ENCODE measurements around the genes GCH1, FBXO34 and ATG14.

DNA sequence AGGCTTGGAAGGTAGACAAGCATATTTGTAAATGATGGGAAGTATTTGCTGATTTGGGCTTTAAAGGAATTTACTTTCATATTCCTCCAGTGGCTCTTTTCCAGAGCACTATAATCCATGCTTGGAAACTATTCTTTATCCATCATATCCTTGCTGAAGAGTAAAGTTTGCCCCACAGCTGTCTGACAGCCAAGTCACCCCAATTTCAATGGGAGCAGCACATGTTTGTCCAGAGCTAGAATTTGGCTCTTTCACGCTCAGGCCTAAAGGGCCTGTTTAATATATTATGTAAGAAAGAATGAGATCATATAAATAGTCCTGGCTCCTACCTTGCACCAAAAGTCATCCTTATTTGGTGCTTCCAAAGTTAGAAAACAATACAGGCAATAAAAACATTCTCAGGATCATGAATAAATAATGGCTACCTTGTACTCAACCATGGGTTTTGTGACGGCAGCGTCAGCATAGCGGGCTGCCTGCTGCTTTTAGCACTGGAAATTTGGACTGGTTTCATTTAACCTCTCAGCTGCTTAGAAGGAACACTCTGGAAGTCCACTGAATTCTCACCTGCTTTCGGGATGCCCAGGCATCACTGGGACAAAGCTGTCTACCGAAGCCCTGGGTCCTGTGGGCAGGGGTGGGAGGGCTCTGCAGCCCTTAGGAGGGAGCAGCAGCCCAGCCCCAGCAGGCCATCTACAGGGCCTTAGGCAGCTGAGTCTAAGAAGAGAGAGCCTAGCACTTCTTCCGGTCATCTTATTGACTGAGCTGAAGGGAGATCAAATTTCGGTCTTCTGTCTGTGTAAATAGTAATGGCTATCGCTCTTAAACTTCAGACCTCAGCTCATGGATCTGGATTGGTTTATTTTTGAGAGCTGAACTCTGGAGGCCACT lies 106.3 kb downstream of the SAMD4A start:
- PRO-cap: no peak

GRCh38 chr14:54675581-54676144 lies 108.7 kb downstream of the SAMD4A start:
- PRO-cap: no peak

GRCh38 chr14:54684169-54685008 lies 117.5 kb downstream of the SAMD4A start:
- PRO-cap: unidirectional peak, plus-strand start at chr14:54684409

DNA sequence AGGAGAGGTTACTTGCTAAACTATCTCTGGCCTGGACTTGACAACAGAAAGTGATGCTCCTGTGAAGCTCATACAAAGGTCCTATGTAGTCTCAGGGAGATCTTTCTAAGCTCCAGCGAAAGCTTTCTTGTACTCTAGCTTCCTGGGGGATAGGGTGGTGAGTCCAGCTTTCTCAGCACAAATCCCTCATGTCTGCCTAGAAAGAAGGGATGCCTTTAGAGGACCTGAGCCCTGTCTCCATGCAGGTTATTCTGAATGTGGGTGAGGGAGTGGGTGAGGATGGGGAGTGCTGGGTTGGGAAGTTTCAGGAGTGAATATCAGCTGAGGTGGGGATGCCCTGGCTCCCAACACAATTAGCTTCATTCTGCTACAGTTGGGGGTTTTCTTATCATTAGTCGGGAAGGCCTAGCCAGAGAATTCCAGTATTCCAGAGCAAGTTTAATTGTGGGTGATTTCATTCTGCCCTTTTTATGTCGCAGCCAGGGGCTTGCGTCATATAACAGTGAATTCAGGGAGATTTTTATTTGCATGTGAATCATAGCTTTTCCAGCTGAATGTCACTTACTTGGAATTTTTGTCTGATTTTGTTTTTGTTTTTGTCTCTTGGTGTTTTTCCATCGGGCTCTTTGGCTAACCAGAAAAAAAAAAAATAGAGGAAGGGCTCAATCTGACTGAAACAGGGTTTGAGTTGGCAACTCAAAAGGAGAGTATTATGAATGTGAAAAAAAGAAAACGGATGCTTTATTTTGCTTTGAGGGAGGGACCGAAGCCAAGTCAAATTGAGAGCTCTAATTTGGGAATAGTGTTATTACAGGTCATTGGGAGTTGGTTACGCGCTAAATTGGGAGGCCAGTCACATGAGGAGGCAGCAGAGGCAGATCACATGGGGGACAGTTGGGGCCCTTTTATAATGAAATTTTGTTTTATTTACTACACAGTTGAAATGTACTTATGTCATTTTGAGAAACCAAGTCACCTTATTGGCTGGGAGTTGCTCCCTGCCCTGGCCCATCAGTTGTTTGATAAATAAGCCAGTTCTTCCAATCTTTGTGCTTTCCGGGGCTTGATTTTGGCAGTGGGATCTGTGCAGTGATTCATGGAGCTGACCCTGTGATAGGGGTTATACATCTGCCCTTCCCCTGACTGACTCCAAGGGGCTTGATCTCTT lies 119.4 kb downstream of the SAMD4A start:
- PRO-cap: unidirectional peak, minus-strand start at position 444 of the sequence

DNA sequence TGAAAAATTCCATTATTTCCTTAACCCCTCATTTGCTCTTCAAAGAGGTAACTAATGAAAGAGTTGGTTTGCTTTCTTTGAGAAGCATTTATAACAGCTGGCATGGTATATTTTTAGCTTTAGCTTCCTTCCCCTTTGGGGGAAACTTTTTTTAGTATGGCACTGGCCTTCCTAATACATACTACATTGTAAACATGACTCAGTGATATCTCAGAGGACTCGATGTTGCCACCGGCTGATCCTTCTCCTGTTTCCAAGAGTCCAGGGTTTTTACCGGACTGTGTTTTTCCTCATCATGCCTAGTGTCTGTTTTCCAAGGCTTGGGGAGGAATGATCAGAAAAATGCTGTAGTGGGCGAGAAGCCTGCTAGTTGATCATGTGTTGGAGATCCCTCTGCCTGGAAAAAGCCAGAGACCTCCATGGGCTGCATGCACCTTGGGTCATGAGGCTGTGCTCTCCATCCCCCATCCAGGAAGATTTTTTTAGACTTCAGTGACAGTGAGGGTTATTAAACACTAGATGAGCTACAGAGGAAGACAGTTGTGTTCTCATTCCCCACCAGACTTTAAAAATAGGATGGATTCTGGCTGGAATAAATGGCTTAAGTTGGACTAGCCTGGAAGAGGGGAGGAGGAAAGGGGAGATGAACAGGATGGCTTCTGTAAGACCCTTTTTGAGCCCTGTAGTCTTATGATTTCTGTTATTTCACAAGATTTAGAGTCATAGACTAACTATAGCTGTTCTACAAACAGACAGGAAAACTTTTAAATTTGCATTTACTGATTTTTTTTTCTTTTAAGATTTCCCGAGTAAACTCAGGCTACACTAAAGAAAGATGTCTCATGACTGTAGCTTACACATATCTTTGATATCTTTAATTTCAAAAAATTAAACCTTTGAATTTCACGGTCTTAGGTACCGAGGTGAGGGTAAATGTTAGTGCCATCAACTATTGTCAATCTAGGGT lies 145.7 kb downstream of the SAMD4A start:
- PRO-cap: no peak

DNA sequence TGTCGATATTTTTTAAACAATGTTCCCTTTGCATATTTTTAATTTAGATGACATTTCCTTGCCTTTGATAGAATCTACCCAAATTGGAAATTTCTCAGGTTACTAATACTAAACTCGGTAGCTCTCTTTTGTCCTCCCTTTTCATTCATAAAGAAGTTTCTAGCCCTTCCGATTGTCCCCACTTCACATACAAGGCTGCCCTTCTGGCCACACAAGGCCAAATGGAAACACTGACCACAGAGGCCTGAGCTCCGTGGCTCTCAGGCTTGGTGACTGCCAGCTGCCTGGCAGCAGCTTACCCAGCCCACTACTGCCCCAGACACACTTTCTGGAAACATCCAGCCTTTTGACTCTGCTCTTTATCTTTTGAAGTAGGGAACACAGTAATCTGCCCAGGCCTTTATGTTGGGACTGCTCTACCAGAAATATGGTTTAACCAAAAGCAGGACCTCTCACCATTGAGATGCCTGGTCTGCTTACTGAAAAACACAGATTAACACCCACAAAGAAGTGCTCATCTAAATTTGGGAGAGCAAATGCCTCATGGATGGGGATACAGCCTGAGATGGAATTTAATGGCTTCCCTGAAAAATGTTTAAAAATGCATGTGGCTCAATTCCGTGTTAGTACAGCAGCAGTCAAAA lies 167.1 kb downstream of the GCH1 start:
- PRO-cap: no peak

DNA sequence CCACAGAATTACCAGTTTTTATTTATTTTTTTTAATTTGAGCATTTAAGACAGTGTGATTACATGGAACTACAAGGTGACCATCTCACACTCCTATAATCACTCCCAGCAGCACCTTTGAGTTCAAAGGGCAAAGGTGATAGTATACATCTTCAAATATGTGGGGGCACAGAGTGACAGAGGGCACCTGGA lies 65.0 kb downstream of the GCH1 start:
- PRO-cap: no peak

DNA sequence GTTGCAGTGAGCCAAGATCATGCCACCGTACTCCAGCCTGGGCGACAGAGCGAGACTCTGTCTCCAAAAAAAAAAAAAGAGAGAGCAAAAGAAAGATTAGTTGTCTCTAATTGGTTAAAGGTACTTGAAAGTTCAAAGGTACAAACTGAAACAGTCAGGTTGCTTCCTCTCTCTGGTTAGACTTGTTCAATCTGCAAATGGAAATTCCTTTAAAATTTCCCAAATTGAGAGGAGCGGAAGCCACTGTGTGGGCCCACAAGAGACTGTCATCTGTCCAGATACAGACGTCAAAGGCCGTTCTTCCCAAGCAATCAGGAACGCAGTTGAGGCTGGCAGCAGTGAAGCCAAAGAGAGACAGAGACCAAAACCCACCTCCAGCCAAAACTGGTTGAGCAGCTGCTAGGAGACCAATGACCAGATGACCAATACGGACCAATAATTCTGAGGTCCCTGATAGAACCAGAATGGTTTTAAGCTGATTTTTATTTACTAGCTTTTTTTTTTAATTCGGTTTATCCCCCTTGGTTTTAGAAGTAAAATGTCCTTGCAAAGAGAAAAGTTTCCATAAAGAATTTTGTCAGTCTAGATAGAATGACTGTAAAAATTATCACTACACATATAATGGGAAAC lies 63.5 kb downstream of the GCH1 start:
- PRO-cap: no peak

DNA sequence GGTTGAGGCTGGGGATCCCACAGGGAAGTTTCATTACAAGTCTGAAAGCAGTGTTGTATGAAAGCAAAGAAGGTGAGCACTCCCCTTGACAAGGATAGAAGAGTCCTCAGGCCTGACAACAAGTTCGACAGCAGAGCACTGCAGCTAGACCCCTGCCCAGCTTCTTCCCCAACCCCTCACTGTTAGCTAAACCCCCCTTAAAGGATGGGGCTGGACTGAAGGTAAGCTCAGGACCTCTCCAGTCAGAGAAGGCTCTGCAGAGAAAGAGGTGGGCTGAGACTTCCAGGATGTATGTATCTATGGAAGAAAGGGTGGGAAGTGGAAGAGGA lies 43.5 kb downstream of the GCH1 start:
- PRO-cap: no peak

DNA sequence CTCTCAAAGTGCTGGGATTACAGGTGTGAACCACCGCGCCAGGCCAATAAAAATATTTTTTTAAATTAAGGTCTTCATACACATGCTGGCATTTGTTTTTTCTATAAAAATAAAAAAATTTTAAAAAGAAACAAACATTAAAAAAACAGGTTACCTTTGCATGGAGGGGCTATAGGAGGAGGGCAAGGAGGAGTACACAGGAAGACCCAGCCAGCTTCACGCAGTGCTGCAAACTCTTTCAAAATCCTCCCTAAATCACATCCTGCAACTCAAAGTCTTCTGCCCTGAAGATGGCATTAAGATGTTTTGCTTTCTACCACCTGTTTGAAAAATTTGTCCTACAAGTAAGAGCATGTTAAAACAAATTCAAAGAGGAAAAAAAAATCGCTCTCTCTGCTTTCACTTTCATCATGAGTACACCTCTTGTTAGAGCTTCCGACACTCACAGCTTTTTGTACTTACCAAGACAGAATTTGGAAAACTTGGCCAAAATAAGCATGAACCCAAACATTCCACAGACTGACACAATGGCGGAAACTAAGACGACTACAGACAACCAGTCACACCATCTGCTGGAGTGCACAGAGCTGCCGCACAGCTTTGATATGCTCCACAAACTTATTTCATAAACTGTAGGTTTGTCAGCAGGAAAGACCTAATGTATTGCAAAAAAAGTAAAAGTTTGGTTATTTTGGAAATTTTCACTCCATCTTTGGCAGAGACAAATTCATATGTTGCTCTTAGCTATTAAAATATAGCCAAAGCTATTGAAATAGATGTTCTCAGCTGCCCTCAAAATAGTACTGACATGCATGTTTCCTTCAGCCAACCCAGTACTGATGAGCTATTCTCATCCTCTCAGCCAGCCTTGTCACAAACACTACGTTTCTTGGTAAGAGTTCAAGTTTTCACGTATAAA lies 21.3 kb downstream of the GCH1 start:
- PRO-cap: no peak

DNA sequence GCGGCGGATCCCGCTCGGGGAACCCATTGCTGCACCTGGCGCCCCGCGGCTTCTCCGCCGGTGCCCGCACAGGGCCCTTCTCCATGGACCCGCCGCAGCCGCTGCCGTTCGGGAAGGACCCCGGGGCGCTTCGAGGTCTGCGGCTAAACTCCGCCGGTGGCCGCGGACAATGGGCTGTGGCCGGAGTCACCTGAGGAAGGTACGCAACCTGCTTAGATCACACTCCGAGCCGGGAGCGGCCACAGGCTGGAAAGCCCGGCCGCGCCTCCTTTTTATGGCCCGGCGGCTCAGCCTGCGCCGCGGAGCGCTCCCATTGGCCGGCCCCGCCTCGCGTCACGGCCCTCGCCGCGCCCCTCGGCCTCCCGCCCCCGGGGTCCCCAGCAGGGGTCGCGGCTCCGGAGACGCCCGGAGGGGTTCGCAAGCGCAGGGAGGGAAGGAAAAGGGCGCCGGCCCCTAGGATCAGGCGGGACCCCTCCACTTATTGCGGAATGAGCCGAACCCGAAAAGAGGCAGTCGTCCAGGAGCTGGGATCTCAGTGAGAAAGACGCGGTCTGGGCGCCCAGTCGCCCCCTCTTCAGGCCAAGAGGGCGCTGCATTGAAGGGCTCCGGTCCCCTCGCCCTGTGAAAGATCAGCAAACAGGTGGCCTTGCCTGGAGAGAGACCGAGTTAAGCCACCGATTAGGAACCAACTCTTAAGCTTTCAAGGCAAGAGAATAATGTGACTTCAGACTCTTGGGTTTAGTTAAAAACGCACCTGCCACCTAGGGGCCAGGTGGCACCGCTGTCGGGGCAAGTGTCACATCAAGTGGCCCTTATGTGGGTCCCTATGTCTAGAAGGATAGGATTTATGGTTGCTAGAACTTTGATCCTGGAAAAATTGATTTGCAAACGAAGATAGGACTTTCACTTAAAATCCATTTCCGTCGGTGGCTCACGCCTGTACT lies at the start of gene GCH1:
GCH1 (minus strand) TSS at position 248 of the 944 bp plus-strand sequence.
- PRO-cap: unidirectional peak, minus-strand start at position 243 of the sequence

DNA sequence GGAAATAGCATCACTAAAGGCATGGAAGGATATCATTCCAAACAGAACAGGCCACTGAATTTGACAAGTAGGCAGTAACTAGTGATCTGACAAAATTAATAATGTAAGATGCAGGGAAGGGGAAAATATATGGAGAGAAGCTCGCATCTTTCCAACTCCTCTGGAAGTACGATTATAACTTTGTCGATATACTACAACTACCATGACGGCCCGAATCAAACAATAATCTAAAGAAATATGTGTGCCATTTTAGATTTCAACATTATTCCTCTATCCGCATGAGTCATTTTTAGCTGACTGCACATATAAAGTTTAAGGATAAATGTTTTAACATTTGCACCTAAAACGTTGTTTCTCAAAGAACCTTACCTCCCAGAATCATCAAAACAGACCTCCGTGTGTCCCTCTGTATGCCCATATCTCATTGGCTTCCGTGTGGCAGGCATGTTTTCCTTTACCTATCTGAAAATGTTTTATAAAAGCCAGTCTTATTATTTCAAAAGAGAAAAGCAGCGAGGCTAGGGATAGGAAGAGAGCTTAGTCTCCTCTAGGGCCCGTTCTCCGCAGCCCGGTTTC lies 469 bp downstream of the WDHD1 start:
- PRO-cap: no peak

GRCh38 chr14:55060622-55061249 lies 9.3 kb downstream of the MAPK1IP1L start:
- PRO-cap: no peak

DNA sequence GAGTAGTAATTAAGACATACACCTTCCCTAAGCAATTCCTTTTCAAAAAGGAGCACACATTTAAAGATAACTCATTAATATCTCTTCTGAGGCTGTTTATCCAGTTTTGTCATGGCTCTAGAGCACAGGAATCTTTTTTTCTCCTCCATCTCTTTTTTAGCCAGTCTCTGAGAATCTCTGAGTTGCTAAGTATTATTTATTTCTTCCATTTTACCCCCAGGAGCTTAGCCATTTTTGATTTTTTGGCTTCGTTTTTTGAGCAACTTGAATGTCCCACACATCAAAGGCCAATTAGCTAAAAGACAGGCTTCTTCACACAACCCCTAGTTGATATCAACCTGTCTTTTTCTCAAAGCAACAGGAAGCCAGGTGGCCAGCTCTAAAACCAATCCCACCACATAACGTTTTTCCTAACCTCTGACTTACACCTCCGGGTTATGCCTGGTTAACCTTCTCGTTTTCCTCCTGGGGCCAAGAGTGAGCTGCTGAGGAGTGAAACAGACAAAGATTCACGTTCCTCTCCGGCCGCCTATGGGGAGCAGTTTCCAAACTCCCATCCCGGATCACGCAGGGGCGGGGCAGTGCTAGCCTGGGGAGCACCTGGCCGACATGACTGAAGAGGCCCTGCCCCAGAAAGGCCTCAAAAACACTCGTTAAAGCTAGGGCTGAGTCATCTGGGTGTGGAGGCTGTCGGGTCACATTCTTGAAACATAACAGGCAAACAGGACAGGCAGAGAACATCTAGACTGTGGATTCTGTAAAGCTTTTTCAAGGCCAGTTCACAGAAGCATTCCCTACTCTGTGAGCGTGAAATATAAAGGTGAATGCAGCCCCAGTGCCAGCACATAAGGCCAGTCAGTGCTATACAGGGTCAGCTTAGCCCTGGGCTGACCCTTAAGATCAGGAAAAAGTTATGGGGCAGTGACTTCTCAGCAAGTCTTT lies 26.1 kb upstream of the LGALS3 start:
- PRO-cap: unidirectional peak, plus-strand start at position 711 of the sequence

GRCh38 chr14:55103657-55104600 lies 25.1 kb upstream of the LGALS3 start:
- PRO-cap: no peak

DNA sequence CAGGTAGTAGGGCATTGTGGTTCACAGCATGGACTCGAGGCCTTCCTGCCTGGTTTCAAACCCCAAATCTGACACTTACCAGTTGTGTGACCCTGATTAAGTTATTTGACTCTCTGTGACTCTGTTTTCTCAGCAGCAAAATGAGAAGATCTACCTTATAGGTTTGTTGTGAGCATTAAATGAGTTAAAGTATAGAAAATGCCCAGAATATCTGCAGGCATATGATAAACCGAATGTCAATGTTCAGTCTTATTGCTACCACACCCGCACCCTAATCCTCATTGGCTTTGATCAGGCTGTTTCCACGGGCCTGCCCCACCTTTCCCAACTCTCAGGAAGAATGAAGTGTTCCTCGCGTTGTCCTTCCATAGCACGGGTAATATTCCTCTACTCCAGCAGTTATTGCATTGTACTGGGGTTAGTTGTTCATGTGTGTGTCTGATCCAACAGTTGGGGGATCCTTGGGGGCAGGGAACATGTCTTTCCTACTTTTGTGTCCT lies 8.0 kb upstream of the LGALS3 start:
- PRO-cap: no peak

DNA sequence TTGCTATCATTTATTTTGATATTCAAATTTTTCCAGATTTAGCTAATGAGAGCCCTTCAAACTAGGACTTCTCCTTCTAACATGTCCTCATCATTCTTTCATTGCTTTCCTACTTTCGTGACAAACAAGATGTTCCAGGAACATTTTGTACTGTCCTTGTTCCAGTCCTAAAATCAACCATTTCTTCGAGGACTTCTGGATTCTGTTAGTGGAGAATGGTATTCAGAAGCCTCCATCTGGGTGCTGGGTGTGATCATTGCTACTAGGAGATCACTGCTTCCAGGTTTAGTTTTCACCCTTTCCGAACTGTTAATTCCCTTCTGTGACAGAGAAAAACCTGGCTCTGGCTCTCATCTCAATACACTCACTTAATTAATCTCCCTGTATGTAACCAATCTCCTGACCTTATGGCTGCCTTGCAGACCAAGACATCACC lies 29.5 kb upstream of the FBXO34 start:
- PRO-cap: no peak

DNA sequence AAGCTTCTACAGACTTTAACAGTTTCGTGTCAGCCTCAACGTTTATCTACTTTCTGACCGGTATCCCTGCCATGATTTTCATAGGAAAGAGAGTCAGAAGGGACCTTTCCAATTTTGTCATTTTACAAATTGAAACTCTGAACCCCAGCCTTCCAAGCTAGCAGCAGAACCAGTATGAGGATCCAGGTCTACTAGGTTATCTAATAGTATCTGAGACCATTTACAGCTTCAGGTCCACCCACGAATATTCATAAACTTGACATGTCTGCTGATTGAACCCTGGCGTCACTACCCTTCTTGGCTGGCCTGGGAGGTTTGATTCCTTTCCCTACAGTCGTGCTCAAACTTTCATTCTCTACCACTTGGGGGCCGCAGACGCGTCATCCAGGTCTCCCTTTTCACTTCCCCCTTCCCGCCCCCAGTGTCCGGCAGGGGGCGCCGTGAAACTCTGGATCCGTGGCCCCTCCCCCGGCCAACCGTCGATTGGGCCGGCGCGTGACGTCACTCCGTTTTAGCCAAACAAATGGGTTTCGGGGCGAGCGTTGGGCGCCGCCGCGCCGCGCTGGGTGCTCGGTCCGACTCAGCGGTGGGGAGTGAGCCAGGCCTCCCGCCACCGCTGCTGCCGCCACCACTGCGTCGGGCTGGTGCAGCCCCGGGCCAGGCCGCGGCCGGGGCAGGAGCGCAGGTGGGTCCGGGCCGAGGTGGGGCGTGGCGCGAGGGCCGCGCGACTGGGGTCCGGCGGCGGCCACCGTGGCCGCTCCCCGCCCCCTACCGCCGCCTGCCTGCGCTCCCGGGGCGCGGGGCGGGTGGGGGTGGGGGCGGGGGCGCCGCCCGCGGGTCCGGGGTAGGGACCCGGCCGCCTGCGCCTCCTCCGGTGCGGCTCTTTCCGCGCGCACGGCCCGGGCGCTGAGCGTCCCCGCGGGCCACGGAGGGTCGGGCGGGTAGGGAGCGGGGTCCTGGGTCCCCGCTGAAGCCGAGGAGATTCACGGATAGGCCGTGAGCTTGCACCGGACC lies at the start of gene FBXO34:
FBXO34 (plus strand) TSS at position 569 of the 1,014 bp plus-strand sequence.
- PRO-cap: bidirectional peak, plus-strand start at position 545 of the sequence, minus-strand start at position 321 of the sequence

DNA sequence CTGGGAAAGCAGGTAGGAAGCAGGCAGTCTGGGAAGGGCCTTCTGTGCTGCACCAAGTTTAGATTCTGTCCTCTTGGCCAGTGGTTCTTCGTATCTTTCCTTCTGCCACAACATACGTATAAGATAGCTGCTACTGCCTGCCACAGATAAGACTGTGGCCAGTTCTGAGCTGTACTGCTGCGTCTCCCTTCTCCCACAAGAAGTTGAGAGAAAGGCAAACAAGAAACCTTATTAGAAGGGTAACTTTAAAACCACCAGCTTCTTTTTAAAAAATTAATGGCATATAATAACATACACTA lies 27.8 kb downstream of the ATG14 start:
- PRO-cap: no peak

DNA sequence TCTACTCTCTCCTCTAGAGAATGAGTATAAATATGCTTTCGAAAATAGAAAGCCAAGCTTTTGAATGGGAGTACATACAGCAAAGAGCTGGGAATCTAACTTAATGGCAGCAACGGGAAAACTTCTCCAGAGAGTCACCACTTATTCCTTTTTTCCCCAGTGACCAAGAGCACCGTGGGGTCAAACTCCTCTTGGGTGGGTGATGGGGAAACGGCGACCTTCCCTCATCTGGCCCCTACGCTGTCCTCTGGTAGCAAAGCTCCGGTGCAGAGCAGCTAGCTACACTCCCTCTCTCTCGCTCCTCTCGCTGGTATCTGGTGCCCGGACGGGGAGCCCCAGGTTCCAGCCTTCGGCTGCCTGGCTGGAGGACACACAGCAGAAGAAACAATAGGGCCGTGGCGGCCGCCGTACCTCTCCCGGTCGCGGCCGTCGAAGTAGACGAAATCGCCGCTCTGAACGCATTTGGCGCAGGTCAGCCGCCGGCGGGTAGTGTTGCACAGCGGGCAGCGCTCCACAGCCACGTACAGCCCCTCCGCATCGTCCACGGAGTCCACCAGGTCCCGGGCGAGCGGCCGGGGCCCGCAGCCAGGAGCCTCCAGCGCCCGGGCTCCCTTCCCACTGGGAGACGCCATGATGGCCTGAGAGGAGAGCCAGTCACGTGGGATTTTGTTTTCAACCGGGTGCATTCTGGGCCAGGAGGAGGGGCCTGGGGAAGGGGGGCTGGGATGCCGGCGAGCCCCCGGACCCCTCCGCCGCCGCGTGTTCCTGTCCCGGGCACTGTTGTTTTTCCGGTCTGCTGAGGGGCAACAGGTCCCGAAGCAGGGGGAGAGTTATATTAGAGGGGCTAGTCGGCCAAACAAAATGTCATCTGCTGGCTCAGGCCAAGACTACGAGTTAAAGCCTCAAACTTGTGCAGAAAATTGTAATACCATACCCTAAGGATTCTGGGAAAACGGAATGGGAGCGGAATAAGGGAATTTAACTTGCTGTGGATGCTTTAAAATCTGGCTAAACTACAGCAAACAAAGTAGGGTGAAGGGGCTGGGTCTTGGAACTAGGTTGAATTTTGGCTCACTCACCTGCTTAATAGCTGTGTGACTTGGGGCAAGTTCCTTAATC lies at the start of gene ATG14:
ATG14 (minus strand) TSS at position 640 of the 1,119 bp plus-strand sequence.
- PRO-cap: bidirectional peak, plus-strand start at position 685 of the sequence, minus-strand start at position 640 of the sequence

All from mesenteric fat pad (tissue), 1 donor.